NCI-H460 (cell line): ENCODE results near the genes MCCD1 and ATP6V1G2.

DNA sequence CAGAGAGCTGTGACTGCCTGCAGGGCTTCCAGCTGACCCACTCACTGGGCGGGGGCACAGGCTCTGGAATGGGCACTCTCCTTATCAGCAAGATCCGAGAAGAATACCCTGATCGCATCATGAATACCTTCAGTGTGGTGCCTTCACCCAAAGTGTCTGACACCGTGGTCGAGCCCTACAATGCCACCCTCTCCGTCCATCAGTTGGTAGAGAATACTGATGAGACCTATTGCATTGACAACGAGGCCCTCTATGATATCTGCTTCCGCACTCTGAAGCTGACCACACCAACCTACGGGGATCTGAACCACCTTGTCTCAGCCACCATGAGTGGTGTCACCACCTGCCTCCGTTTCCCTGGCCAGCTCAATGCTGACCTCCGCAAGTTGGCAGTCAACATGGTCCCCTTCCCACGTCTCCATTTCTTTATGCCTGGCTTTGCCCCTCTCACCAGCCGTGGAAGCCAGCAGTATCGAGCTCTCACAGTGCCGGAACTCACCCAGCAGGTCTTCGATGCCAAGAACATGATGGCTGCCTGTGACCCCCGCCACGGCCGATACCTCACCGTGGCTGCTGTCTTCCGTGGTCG, 3.4 kb downstream of the TUBB start:
RAMPAGE:
- cytosol, long total RNA = no peak
- long total RNA = no peak
- nucleus, long total RNA = no peak

RAMPAGE:
- cytosol, long total RNA = no peak
- long total RNA = no peak
- nucleus, long total RNA = no peak
These were observed 40.3 kb upstream of the DDR1 start for GRCh38 chr6:30843865-30844555.

GRCh38 chr6:30934892-30935538, 3.0 kb upstream of the SFTA2 start:
RAMPAGE:
- cytosol, long total RNA = no peak
- long total RNA = no peak
- nucleus, long total RNA = no peak

RAMPAGE:
- cytosol, long total RNA = no peak
- long total RNA = no peak
- nucleus, long total RNA = no peak
These were observed 2.1 kb downstream of the PSORS1C1 start for GRCh38 chr6:31116364-31117382.

DNA sequence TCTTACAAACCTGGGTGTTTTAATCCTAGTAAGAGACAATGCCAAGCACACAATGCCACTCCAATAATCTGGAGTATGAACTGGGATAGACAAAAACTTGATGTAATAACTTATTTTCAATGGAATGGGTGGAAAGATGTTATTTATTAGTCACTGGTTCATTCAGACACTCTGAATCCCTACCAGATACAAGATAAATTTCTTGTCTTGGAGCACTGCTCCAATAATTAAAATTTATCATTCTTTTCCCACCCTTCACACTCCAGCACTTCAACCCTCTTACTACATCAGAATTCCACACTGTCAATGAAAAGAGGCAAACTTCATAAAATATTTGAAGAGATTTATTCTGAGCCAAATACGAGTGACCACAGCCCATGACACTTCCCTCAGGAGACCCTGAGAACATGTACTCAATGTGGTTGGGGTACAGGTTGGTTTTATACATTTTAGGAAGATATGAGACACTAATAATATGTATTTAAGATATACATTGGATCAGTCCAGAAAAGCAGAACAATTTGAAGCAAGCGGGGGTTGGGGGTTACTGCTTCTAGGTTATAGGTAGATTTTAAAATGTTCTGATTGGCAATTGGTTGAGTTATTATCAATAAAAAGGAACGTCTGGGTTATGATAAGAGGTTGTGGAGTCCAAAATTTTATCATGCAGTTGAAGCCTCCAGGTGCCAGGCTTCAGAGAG, 7.2 kb downstream of the HLA-C start:
RAMPAGE:
- cytosol, long total RNA = no peak
- long total RNA = no peak
- nucleus, long total RNA = no peak

DNA sequence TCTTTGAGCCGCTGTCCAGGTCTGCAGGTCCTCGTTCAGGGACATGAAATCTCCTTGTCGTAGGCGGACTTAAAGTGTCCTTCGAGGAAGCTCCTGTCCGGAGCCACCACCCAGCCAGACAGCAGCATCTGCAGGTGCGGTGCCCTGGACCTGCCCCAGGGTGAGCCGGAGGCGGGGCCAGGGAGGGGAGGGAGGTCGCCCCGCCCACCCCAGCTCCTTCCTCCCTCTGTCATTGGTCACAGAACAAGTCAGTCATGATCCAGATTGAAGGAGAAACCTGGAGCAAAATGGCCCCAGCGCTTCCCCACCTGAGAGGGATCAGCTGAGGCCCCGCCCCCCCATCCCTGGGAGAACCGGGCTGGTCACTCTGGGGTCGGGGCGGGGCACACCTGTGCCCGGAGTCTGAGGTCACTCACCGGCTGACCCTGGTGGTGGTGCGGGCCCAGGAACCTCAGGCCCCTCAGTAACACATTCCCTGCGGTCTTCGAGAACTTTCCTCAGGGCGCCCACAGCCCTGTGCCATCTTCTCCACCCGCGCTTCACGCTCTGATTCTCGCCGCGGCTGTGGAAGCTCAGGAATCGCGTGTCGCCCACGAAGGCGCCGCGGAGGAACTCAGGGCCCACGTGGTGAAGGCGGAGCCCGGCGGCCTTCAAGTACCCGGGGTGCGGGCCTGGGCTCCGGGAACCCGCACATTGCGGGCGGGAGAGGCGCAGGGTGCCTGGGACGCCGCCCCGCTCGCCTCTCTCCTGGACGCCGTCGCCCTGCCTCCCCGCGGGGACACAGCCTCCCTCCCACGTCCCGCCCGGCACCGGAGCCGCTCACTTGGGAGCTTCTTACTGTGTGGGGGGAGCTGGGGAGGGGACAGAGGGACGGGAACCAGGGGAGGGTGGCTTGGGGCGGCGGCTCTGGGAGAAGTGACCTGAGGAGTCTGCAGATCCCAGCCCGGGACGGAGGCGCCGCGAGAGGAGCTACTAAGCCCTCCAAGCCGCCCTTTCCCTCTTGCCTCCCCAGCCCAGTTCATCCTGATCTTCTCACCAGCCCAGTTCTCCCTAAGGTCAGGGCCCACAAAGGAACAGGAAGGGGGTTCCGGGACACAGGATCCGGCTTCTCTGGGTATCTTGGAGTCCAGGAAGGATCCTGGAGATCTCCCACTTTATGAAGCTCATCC, 36.4 kb upstream of the HLA-C start:
RAMPAGE:
- cytosol, long total RNA = no peak
- long total RNA = no peak
- nucleus, long total RNA = no peak

DNA sequence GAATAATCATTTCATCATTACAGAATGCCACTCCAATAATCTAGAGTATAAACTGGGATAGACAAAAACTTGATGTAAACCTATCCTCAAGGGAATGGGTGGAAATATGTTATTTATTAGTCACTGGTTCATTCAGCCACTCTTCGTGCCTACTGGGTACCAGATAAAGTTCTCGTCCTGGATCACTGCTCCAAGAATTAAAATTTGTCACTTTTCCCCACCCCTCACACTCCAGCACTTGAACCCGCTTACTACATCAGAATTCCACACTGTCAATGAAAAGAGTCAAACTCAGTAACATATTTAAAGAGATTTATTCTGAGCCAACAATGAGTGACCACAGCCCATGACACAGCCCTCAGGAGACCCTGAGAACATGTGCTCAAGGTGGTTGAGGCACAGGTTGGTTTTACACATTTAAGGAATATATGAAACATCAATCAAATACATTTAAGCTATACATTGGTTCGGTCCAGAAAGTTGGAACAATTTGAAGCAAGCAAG, 7.5 kb downstream of the HLA-B start:
RAMPAGE:
- cytosol, long total RNA = no peak
- long total RNA = no peak
- nucleus, long total RNA = no peak

RAMPAGE:
- cytosol, long total RNA = no peak
- long total RNA = no peak
- nucleus, long total RNA = no peak
These were observed 5.3 kb downstream of the HLA-B start for GRCh38 chr6:31351641-31352181.

RAMPAGE:
- cytosol, long total RNA = no peak
- long total RNA = no peak
- nucleus, long total RNA = no peak
These were observed 1.6 kb downstream of the HLA-B start for GRCh38 chr6:31355076-31356029.

DNA sequence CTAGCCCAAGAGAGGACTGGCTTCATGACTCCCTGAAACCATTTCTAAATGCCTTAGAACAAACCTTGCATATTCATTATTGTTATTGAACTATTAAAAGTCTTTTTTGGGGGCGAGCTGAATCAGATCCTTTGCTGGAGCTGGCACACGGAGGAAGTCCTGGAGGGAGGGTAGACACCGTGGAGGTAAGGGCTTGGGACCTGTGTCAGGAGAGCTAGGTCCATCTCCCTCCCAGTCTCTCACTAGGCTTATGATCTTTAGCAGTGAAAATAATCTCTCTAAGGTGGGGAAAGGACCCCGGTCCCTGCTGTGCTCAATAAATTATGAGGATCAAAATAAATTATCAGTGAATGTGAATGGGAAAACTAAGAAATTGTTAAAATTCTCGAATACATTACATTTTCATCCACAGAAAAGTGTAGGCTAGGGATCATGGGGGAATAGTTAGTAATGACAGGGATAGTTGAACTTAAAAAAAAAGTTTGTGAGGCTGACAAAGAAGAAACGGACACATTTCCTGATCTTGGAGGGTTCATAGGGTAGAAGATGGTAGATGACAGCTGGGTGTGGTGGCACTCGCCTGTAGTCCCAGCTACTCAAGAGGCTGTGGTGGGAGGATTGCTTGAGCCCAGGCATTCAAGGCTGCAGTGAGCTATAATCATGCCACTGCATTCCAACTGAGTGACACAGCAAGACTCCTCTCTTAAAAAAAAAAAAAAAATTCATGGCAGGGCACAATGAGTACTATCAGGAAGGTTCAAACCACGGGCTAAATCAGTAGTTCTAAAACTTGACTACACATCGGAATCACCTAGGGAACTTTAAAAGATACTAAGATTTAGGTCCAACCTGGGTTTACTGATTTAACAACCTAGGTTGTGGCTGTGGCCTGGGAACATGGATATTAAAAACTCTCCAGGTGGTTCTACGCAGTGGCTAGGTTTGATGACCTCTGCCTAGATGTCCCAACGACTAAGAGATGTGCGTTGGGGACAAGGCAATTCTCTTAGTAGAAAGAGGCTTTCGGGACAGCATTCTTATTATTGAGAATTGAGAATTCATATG, 2.1 kb upstream of the MICA start:
RAMPAGE:
- cytosol, long total RNA = no peak
- long total RNA = no peak
- nucleus, long total RNA = no peak

GRCh38 chr6:31419743-31420400, 16.5 kb downstream of the MICA start:
RAMPAGE:
- cytosol, long total RNA = no peak
- long total RNA = no peak
- nucleus, long total RNA = no peak

DNA sequence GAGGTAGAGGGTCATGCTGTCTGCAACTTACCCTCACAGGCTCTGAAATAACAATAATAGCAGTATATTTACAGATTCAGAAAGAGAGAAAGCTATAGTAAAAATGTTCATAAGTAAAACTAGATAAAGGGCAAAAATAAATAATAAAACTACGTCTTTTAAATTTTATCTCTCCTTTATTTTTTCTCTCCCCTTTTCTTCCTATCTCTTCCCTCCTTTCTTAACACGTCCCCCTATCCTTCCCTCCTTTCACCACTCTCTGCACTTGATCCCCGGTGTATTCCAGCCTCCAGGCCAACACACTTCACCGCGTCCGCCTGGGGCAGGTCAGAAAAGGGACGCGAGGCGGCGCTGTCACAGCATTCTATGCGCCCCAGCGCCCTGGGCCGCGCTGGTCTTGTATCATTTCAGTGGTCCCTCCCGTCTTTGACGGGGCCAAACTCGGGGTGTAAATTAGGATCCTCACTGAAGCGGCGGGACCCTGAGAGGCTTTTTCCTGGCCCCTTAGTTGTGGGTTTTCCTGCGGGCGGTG, 4.3 kb upstream of the MICB start:
RAMPAGE:
- cytosol, long total RNA = no peak
- long total RNA = no peak
- nucleus, long total RNA = no peak

DNA sequence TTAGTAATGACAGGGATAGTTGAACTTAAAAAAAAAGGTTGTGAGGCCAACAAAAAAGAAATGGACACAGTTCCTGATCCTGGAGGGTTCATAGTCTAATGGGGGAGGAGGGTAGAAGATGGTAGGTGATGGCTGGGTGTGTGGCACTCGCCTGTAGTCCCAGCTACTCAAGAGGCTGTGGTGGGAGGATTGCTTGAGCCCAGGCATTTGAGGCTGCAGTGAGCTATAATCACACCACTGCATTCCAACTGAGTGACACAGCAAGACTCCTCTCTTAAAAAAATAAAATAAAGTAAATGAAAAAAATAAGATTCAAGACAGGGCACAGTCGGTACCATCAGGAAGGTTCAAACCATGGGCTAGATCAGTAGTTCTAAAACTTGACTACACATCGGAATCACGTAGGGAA, 2.3 kb upstream of the MICB start:
RAMPAGE:
- cytosol, long total RNA = no peak
- long total RNA = no peak
- nucleus, long total RNA = no peak

RAMPAGE:
- cytosol, long total RNA = no peak
- long total RNA = no peak
- nucleus, long total RNA = no peak
These were observed at the start of gene MCCD1 for GRCh38 chr6:31528737-31529385. Gene MCCD1, plus strand, starts transcription at chr6:31528962.

DNA sequence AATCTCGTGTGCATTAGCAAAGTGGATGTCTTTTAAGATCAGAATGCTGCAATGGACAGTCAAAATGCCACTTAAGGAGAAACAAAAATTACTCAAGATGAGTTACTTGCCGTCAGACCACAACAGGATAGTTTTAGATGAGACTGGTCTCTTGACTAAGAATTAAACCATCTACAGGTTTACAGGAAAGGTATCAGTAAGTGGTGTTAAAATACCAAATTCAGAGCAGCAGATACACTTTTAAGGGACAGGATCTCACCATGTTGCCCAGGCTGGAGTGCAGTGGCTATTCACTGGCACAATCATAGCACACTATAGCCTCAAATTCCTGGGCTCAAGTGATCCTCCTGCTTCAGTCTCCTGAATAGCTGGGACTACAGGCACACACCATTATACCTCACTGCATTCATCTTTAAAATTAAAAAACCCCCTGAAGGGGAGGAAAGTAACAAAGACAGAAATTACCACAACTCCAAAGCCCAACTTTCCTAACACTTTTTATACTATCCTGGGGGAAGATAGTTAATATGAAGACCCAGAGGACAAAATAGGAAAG, 4.7 kb downstream of the MCCD1 start:
RAMPAGE:
- cytosol, long total RNA = no peak
- long total RNA = no peak
- nucleus, long total RNA = no peak

DNA sequence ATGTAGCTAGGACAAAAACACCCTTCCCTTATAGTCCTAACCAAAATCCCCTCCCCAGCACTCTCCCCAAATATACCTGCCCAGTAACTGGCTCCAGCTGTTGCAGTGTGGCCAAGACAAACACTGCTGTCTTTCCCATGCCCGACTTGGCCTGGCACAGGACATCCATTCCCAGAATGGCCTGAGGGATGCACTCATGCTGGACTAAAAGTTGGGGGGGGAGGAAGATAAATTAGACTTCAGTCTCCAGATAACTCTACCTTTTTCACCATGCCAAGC, 2.8 kb downstream of the DDX39B start:
RAMPAGE:
- cytosol, long total RNA = no peak
- long total RNA = no peak
- nucleus, long total RNA = no peak

DNA sequence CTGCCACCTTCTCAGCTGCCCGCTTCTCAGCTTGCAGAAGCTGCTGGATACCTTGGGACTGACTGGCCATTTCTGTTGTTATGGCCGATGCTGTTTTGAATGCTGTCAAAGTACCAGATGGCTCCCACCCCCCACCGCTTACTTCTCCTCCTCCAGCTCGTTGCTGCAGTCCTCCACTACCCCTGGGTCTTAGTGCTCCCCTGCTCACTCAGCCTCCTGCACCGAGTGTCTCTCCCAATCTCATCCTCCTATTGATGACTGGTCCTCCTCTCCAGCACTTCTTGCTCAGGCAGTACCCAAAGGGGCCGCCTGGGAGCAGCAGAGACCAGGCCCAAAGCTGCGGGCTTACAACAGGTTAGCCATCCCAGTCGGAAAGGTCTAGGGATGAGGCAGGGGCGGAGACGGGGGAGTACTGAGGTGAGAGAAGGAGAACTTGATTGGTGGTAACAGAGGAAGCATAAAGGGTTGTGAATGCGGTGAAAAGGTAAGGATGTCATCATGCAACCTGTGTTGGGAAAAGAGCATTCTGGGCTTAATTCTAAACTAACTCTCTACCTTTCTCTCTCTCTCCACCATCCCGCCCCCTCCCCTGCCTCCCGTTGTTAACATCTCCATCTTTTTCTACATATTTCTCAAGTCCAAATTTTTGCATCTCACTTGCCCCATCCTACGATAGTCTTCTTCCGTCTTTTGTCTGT, at the start of gene ATP6V1G2:
TSS of gene ATP6V1G2 (minus strand) at position 119 of the 698 bp plus-strand sequence.
RAMPAGE:
- cytosol, long total RNA = no peak
- long total RNA = no peak
- nucleus, long total RNA = no peak

GRCh38 chr6:31561694-31562526, 10.2 kb upstream of the LTA start:
RAMPAGE:
- cytosol, long total RNA = no peak
- long total RNA = no peak
- nucleus, long total RNA = no peak

DNA sequence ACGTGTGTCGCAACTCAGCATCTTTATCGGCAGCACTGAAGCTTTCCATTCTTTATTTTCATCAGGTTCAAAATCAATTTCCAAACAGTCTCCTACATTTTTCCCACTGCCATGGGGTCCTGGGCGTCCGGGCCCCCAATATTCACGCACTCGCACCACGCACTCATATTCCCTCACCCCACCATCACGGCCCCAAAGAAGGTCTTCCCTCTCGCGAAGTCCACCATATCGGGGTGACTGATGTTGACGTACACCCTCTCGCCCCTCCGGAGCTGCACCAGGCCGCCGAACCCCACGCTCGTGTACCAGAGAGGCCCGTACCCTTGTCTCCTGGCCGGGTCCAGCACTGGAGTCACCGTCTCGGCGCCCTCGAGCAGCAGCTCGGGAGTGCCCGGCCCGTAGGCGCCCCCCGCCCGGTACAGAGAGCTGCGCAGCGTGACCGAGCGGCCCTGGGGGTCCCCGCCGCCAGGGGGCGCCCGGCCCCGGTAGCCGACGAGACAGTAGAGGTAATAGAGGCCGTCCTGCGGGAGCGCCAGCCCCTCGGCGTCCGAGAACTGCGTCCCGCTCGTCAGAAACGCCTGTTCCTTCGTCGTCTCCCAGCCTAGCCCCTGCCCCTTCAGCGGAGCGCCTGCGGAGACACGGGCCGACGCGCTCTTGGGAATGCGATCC, 1.6 kb downstream of the LTB start:
RAMPAGE:
- cytosol, long total RNA = no peak
- long total RNA = no peak
- nucleus, long total RNA = no peak

RAMPAGE:
- cytosol, long total RNA = no peak
- long total RNA = no peak
- nucleus, long total RNA = no peak
These were observed 1.3 kb downstream of the PRRC2A start for GRCh38 chr6:31621721-31622262.